SK-N-SH (cell line): ENCODE measurements around a stretch of chr5.

DNA sequence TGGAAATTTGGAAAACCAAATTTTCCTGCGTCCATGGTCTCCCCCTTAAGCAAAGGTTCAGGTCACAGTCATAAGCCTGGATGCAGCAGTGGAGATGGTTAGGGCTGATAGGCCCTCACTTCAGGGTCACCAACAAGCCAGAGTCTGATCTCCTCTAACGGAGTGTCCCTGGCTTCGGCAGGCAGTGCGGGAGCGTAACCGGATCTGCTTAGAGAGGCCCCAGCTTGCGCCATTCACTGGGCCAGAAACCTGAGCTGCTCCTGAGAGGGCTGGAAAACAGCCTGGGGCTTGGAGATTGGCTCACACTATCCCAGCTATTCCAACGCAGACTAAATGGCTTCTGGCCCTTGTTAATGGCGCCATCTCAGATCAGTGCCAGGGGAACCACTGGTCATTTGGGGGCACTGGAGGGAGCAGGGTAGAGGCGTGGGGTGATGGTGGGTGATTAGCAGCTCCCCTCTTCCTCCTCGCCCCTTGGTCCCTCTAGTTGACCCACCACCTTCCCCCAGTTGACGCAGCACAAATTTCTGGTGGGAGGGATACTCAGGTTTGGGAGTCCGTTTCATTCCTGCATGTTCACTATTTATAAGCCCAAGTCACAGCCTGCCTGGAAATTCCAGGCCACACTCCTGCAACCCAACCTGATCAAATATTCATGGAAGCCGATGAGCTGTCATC, 134.7 kb upstream of the CPEB4 start:
- RRBS: no CpG with 5 or more reads among the region's 14 CpGs
CAGE:
- cytosol, long polyA plus RNA: no peak
- long polyA plus RNA: no peak
- nucleus, long polyA plus RNA: no peak

DNA sequence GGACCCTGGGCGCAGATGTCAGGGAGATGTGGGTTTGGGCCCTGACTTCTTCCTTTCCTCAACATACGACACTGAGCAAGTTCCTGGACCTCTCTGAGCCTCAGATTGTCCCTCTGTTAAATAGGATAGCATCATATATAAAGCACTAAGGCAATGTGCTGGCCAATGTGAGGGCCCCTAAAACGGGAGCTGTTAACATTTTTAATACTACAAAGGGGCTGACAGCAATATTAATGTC, 120.9 kb upstream of the CPEB4 start:
- RRBS: no CpG with 5 or more reads among the region's 3 CpGs
CAGE:
- cytosol, long polyA plus RNA: no peak
- long polyA plus RNA: no peak
- nucleus, long polyA plus RNA: no peak

GRCh38 chr5:173859638-173860088, 28.5 kb upstream of the CPEB4 start:
- RRBS: no CpG with 5 or more reads among the region's 2 CpGs
CAGE:
- cytosol, long polyA plus RNA: no peak
- long polyA plus RNA: no peak
- nucleus, long polyA plus RNA: no peak

DNA sequence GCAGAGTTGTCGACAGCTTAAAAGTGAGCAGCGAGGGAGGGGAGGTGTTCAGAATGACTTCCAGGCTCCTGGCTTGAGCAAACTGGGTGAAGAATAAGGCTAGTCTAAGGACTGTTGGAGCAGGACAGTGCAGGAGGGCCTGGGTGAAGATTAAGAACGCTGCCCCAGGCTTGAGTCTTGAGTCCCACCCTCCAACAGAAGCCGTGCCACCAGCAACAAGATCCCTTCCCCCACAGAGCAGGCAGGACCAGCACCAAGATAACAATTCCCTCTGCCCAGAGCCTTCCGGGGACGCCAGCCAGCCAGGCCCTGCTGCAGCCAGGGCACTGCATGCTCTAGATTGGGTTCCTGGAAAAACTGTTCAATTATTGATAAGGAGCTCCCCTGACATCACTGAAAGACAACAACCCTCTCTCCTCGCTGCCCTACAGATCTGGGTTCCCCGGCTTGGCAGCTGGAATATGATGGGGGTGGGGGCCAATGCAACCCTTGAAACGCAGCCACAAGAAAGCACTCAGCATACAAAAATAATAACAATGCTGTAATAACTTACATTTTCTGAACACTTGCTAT, 27.6 kb upstream of the CPEB4 start:
- RRBS: no CpG with 5 or more reads among the region's 9 CpGs
CAGE:
- cytosol, long polyA plus RNA: no peak
- long polyA plus RNA: no peak
- nucleus, long polyA plus RNA: no peak

DNA sequence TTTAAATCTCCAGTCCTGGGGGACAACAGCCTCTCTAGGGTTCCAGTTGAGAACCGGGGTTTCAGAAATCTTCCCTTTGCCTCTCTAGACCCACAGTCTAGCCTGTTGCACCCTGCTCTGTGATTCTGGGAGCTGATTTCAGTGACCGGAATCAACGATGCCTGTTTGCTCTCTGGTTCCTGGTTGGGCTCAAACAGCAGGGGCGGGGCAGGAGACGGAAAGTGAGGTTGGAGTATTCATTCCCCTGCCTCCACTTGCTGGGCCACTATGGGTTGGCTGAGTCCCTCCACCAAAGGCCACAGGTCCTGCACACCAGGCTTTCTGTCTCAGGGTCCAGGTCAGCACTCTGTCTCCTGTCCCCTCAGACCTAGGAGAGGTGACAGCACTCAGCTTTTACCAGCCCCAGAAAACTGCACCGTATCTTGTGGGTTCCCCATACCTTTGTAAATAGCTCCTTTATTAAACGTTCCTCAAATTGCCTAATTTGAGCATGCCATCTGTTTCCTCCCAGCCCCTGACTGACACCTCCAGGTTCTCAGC, 23.7 kb upstream of the CPEB4 start:
- RRBS: 86% methylated on average over 2 of the region's 7 CpGs
CAGE:
- cytosol, long polyA plus RNA: no peak
- long polyA plus RNA: no peak
- nucleus, long polyA plus RNA: no peak

DNA sequence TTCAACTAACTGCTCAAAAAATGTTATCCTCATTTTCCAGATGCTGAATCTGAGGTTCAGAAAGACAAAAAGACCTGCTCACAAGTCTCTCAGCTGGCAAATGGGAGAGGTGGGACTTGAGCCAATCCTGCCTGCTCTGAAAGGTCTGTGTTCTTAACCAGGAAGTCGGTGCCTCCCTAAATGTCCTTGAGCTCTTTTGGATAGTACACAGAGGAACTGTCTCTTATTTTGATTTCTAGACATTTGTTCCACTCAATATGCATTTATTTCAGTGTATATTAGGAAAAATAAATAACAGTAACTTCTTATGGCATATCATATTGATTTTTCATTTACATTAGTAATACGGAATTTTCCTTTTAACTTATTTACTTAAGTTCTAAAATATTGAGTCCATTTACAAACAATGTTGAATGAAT, 9.5 kb upstream of the CPEB4 start:
- RRBS: no CpG with 5 or more reads among the region's 2 CpGs
CAGE:
- cytosol, long polyA plus RNA: no peak
- long polyA plus RNA: no peak
- nucleus, long polyA plus RNA: no peak

GRCh38 chr5:173891205-173892393, 3.5 kb downstream of the CPEB4 start:
- RRBS: no CpG with 5 or more reads among the region's 6 CpGs
CAGE:
- cytosol, long polyA plus RNA: no peak
- long polyA plus RNA: no peak
- nucleus, long polyA plus RNA: no peak

- RRBS: no CpG with 5 or more reads among the region's 12 CpGs
CAGE:
- cytosol, long polyA plus RNA: no peak
- long polyA plus RNA: no peak
- nucleus, long polyA plus RNA: no peak
These were observed 19.3 kb downstream of the CPEB4 start for GRCh38 chr5:173907083-173908130.

DNA sequence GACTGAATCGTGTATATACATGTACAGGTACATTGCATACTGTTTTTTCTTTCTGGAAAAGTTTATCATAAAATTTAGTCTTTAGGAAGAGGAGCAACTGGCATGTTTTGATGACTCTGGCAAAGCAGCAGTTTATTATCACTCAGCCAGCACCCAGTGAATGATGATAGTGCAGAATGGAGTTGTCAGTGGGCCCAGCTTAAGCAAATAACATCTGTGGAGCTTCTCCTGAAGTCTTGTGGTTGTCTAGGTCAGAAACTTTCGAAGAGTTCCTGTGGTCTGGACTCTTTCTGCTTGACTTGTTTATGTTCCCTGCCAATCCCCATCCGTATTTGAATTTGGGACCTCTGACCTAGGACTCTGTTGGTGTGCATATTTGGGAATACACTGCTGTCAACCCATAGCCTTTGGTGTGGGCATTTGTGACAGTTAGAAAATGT, 38.1 kb upstream of the C5orf47 start:
- RRBS: no CpG with 5 or more reads among the region's 3 CpGs
CAGE:
- cytosol, long polyA plus RNA: no peak
- long polyA plus RNA: no peak
- nucleus, long polyA plus RNA: no peak

DNA sequence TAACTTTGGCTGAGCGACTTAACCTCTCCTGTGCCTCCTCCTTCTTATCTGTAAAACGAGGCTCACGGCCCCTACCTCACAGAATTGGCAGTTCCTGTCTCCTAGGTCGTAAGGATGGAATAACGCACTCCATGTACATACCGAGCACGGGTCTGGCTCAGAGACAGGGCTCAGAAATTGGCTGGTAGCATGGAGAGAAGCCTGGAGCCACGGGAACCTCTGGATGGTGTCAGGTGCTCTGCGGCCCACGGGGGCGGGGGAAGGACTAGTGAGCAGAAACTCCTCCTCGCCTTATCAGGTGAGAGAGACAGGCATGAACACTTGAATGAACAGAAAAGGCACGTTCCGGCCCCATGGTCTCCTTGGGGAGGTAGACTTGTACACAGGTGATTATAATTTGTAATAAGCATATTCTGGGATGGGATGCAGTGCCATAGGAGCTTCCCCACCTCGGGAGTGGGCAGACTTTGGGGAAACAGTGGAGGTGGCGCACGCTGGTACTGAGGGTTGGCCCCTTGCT, 15.3 kb upstream of the C5orf47 start:
- RRBS: no CpG with 5 or more reads among the region's 17 CpGs
CAGE:
- cytosol, long polyA plus RNA: no peak
- long polyA plus RNA: no peak
- nucleus, long polyA plus RNA: no peak

DNA sequence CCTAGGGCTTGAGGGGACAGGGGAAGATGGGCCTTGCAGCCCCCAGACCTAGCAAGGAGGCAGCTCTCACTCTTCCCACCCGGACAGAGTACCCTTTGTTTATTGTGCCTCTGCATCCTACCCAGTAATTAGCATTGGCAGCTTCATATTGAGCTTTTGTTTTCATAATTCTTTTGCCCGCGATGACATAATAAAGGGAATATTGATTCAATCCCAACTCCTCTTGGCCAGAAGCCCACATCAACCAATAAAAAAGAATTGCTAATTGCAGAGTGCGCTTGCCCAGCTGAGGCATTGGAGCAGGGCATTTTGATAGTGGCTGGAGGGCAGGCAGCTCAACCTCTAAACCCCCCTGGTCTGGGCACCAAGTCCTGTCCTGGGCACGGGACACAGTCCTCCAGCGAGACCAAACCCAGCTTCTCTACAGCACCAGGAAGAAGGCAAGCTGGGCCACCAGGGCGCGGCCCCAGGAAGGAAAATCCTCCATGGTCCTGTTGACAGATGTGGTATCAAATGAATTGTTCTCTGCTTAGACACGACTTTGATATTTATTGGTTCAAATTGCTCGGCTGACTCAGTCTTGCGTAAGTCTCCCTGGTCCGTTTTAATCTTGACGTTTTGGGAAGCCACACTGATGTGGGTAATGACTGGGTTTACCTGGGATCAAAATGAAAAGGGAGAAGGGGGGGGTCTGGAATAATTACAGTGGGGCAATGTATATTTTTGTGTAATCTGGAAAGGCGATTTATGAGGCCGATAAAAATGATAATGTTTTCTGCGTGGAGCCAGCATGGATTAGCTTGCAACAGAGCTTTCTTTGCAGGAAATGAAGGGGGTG, 220.8 kb upstream of the MSX2 start:
- RRBS: no CpG with 5 or more reads among the region's 16 CpGs
CAGE:
- cytosol, long polyA plus RNA: no peak
- long polyA plus RNA: no peak
- nucleus, long polyA plus RNA: no peak

DNA sequence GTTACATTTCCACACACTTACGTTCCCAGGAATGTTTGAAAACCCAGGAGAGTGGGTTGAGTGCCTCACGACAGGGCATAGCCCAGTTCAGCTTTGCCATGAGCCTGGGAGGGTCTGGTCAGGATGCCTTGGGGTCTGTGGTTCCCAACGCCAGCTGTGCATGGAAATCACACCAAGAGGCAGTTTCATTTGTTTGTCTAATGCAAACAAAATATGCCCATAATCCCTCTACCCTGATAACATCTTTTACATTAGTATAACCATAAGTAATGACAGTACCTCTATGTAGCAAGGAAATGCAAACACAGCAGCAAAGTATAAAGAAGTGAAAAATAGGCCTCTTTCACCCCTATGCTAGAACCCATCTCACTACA, 25.2 kb upstream of the MSX2 start:
- RRBS: no CpG with 5 or more reads among the region's 3 CpGs
CAGE:
- cytosol, long polyA plus RNA: no peak
- long polyA plus RNA: no peak
- nucleus, long polyA plus RNA: no peak

- RRBS: 2% methylated on average over 16 of the region's 68 CpGs
CAGE:
- cytosol, long polyA plus RNA: no peak
- long polyA plus RNA: no peak
- nucleus, long polyA plus RNA: no peak
These were observed 3.4 kb upstream of the MSX2 start for GRCh38 chr5:174720863-174721591.

DNA sequence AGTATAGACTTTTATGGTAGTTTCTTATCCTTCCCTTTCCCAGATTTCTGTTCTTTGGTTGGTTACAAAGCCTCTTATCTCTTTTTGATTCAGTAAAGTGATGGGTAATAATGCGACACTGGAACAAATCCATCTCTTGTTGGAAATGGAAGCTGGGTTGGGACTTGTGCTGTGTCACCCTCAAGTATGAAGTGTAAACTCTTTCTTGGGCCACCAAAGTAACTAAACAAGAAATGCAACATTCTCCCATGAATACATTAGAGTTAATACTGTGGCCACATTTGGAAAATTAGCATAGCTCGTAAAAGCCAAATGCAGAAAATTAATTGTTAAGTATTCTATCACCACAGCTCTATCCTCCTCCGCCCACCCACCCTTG, 3.3 kb downstream of the MSX2 start:
- RRBS: no CpG with 5 or more reads among the region's 3 CpGs
CAGE:
- cytosol, long polyA plus RNA: no peak
- long polyA plus RNA: no peak
- nucleus, long polyA plus RNA: no peak

DNA sequence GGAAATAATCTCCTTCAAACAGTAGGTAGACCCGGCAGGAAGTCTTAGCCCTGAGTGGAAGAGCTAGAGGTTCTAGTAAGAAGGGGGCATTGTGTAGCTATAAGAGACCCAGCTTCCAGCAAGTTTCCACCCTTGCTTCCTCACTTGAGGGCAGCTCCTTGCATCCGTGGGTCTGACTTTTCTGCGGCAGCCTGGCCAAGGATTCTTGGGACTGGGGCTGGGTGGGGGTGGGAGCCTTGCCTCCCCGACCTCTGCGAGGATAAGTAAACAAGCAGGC, 119.3 kb downstream of the MSX2 start:
- RRBS: no CpG with 5 or more reads among the region's 5 CpGs
CAGE:
- cytosol, long polyA plus RNA: no peak
- long polyA plus RNA: no peak
- nucleus, long polyA plus RNA: no peak

DNA sequence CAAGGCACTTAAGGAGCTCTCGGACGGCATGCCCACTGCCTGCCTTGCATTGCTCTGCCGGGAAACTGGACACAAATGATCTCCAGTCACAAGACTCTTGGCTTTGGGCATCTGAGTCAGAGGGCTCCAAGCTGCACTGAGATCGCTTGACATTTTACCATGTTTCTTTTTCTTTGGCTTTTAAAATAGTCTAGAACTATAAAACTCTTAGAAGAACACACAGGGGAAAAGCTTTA, 43.6 kb upstream of the HRH2 start:
- RRBS: no CpG with 5 or more reads among the region's 4 CpGs
CAGE:
- cytosol, long polyA plus RNA: no peak
- long polyA plus RNA: no peak
- nucleus, long polyA plus RNA: no peak

- RRBS: no CpG with 5 or more reads among the region's 7 CpGs
CAGE:
- cytosol, long polyA plus RNA: no peak
- long polyA plus RNA: no peak
- nucleus, long polyA plus RNA: no peak
These were observed 22.6 kb downstream of the HRH2 start for GRCh38 chr5:175680419-175680836.

GRCh38 chr5:175797479-175798108, 73.8 kb upstream of the CPLX2 start:
- RRBS: 2% methylated on average over 3 of the region's 31 CpGs
CAGE:
- cytosol, long polyA plus RNA: no peak
- long polyA plus RNA: no peak
- nucleus, long polyA plus RNA: no peak

GRCh38 chr5:175968473-175968698, 271 bp upstream of the THOC3 start:
- RRBS: no CpG with 5 or more reads among the region's 3 CpGs
CAGE:
- cytosol, long polyA plus RNA: no peak
- long polyA plus RNA: no peak
- nucleus, long polyA plus RNA: no peak

- RRBS: no CpG with 5 or more reads among the region's 24 CpGs
CAGE:
- cytosol, long polyA plus RNA: no peak
- long polyA plus RNA: no peak
- nucleus, long polyA plus RNA: no peak
These were observed 104.2 kb upstream of the SIMC1 start for GRCh38 chr5:176134037-176134446.